Cardiac septum (tissue), 1 donor: Measurements from ENCODE around the genes MCM7, MEPCE and POP7.

DNA sequence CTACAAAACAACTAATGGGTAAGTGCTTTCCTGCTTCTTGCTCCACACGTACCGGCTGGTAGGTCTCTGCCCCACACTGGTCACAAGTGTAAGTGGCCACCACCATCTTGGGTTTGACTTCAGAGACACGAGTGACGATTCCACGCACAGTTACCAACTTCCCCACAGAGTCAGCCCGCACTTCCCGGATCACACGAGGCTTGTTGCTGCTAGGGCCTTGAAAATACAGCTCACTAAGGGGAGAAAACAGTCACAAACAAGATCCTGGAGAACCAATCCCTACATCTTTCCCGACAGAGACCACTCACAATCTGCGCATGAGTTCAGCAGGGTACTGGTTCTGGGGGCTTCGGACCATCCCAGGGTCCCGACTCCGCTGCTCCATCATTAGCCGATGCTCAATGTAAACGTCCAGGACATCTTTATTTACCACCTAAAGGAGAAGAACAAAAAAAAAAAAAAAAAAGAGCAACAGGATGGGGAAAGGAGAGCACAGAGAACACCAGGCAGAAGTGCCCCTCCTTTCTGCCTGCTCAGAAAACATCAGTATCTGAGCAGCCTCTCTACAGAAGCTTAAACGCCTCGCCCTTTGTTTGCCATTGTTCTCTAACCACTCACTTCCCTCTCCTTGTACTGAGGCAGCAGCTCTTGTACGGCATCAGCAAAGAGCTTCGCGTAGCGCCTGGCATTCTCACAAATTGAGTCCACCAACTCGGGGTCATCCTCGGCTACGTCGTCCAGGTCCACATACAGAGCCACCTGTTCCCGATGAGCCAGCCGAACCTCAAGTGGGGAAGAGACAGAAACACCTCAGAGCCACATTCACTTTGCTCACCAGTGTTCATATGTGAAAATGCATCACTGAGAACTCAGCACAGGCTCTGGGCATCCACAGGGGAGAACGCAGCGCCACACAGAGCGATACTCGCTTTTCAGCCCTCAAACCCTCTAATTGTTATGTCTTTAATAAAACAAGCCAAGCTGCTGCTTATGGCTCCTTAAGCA lies 1.9 kb downstream of the MCM7 start:
- PRO-cap, result no peak

- PRO-cap, result bidirectional peak, plus-strand start at chr7:100101648, minus-strand start at chr7:100101397
These were observed at the start of gene MCM7 for GRCh38 chr7:100101011-100101479. Gene MCM7, minus strand, starts transcription at chr7:100101397.

- PRO-cap, result no peak
These were observed 837 bp downstream of the AP4M1 start for GRCh38 chr7:100102189-100102770.

- PRO-cap, result no peak
These were observed 946 bp upstream of the GAL3ST4 start for GRCh38 chr7:100169463-100169662.

- PRO-cap, result no peak
These were observed 13.2 kb upstream of the PILRB start for GRCh38 chr7:100344497-100345274.

DNA sequence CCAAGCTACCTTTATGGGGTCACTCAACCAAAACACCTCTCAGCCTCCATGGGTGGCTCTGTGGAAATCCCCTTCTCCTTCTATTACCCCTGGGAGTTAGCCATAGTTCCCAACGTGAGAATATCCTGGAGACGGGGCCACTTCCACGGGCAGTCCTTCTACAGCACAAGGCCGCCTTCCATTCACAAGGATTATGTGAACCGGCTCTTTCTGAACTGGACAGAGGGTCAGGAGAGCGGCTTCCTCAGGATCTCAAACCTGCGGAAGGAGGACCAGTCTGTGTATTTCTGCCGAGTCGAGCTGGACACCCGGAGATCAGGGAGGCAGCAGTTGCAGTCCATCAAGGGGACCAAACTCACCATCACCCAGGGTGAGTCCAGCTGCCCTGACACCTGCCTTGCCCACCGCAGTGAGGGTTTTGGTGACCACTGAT lies 809 bp downstream of the PILRB start:
- PRO-cap, result no peak

- PRO-cap, result no peak
These were observed 6.0 kb upstream of the PILRA start for GRCh38 chr7:100367005-100367997.

- PRO-cap, result no peak
These were observed 1.6 kb upstream of the PILRA start for GRCh38 chr7:100371562-100372254.

DNA sequence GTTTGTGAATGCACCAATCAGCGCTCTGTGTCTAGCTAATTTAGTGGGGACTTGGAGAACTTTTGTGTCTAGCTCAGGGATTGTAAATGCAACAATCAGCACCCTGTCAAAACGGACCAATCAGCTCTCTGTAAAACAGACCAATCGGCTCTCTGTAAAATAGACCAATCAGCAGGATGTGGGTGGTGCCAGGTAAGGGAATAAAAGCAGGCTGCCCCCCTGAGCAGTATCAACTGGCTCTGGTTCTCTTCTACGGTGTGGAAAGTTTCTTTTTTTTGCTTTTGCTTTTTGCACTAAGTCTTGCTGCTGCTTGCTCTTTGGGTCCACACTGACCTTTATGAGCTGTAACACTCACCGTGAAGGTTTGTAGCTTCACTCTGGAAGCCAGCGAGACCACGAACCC lies 9.2 kb downstream of the PILRA start:
- PRO-cap, result unidirectional peak, plus-strand start at position 229 of the sequence

DNA sequence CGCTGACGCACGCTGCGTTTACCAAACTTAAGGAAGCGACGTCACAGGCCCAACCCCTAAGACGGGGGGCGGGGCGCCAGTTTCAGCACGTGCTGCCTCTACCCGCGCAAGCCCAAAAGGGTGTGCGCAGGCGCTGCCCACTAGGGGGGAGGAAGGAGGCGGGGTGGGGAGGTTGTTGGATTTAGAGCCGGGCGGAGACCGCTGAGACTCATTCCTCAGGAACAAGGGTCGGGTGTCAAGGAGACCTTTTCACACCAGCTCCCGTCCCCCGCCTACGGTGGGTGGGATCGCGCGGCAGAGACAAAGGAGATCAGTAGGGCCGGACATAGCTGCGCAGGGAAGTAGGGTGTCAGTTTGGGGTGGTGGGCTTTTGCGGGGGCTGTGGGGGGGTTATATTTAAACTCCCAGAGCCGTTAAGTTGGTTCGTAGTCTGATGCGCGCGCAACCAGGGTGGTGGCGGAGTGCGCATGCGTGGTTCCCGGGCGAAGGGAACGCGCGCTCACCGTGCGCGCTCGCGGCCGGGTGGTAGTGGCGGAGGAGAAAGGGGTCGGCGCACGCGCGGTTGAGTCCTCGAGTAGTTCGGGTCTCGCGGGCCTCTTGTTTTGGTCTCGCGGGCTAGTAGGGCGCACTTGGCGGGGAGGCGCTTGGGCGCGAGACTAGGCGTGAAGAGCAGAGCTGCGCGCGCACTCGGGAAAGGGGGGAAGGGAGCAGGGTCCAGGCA lies at the start of gene MEPCE:
Gene MEPCE (plus strand): TSS at position 595 of the 721 bp plus-strand sequence.
- PRO-cap, result bidirectional peak, plus-strand start at position 211 of the sequence, minus-strand start outside the sequence; unidirectional peak, plus-strand start at position 313 of the sequence; bidirectional peak, plus-strand start at position 528 of the sequence, minus-strand start at position 447 of the sequence

- PRO-cap, result no peak
These were observed 1.7 kb downstream of the PPP1R35 start for GRCh38 chr7:100434442-100435240.

- PRO-cap, result no peak
These were observed 811 bp upstream of the PPP1R35 start for GRCh38 chr7:100437141-100437474.

GRCh38 chr7:100465710-100467084 lies 2.1 kb upstream of the SPACDR start:
- PRO-cap, result no peak

DNA sequence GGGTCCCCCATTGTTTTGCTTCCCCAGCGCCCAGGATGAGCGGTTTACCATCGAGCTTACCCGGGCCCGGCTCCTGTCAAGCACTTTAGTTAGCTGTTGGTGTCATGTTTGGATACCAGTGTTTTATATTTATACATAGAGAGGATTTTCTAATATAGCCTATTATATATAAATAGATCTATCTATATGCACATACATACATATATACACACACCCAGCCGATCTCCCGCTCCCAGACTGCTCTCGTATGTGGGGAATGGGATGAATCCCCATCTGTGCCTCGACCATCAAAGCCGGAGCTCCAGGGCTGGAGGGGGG lies 8.2 kb downstream of the SAP25 start:
- PRO-cap, result no peak

GRCh38 chr7:100580946-100581829 lies 4.7 kb downstream of the LRCH4 start:
- PRO-cap, result no peak

GRCh38 chr7:100673952-100674127 lies 300 bp downstream of the GNB2 start:
- PRO-cap, result no peak

- PRO-cap, result no peak
These were observed 9.8 kb downstream of the GNB2 start for GRCh38 chr7:100683297-100683858.

DNA sequence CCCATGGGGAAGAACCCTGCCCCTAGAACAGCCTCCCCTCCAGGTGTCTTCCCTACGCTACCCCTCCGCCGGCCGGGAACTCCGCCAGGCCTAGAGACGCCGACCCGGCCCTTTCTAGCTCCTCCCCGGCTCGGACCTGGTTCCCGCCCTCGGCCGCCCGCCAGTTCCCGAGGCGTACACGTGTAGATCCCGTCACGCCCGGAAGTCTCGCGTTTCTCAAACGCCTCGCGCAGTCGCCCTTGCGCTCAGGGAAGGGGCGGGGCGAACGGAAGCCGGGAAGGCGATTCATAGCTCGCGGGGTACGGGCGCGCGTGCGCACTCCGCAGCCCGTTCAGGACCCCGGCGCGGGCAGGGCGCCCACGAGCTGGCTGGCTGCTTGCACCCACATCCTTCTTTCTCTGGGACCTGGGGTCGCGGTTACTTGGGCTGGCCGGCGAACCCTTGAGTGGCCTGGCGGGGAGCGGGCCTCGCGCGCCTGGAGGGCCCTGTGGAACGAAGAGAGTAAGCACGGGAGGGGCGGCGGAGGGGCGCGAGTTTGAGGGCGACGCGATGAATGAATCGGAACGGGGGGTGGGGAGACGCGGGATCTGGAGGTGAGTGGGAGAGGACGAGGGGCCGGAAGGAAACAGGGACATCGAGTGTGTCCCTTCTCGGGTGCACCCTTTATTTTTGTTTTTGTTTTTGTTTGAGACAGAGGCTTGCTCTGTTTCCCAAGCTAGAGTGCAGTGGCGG lies at the start of gene POP7:
Gene POP7 (plus strand): TSS at position 318 of the 732 bp plus-strand sequence.
- PRO-cap, result bidirectional peak, plus-strand start at position 275 of the sequence, minus-strand start at position 86 of the sequence

DNA sequence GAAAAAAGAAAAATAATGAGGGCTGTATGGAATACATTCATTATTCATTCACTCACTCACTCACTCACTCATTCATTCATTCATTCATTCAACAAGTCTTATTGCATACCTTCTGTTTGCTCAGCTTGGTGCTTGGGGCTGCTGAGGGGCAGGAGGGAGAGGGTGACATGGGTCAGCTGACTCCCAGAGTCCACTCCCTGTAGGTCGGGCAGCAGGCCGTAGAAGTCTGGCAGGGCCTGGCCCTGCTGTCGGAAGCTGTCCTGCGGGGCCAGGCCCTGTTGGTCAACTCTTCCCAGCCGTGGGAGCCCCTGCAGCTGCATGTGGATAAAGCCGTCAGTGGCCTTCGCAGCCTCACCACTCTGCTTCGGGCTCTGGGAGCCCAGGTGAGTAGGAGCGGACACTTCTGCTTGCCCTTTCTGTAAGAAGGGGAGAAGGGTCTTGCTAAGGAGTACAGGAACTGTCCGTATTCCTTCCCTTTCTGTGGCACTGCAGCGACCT lies 2.2 kb downstream of the EPO start:
- PRO-cap, result no peak

GRCh38 chr7:100879697-100880348 lies 4.9 kb downstream of the SRRT start:
- PRO-cap, result no peak